ENCODE measurements around a stretch of chr17.

GRCh38 chr17:76531268-76531724, 6.2 kb downstream of the CYGB start:
- RRBS = 93% methylated on average over 5 of the region's 22 CpGs
CAGE:
- cytosol, long polyA plus RNA = no peak
- long polyA plus RNA = no peak
- nucleus, long polyA plus RNA = no peak

DNA sequence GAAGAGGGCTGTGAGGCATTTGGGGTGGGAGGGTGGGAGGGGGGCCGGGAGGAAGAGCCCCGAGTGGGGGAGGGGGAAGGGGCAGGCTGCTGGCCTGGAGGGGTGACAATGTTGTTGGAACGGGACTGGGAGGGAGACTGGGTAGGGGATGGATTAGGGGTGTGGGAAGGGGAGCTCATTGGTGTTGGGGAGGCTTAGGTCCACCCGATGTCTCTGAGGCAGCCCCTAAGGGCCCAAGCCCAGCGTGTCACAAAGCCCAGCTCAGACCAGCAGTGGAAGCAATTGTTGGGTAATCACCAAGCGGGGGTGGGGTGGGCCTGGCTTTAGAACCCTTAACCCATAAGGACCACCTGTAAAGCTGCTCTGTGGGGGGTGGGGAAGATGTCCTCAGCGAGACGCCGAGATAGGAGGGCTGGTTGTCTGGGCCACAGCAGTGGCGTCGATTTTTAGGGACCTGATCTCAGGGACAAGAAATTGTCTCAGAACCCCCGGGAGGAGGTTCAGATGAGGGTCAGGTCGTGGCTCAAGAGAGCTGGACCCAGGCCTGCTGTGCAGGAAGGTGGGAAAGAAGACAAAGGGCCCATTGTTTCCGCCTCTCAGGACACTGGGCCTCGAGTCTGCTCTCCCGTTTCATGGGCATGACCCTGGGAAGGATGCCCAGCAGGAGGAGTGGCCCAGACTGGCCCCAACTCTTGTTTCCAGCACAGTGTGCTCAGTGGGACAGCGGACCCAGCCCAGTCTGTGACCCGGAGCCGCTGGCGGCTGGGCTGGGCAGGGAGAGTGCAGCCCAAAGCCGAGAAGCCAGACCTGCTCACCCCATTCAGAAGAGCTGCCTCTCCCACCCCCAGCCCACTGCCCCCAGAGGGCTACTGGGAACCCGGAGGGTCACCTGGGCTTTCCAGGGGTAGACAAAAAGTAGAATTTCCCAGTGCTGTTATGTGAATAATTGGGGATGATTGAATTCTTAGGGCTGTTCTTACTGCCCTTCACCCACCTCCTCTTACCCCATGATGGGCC, 15.9 kb downstream of the ST6GALNAC2 start:
- RRBS = 100% methylated on average over 1 of the region's 22 CpGs
CAGE:
- cytosol, long polyA plus RNA = no peak
- long polyA plus RNA = no peak
- nucleus, long polyA plus RNA = no peak

DNA sequence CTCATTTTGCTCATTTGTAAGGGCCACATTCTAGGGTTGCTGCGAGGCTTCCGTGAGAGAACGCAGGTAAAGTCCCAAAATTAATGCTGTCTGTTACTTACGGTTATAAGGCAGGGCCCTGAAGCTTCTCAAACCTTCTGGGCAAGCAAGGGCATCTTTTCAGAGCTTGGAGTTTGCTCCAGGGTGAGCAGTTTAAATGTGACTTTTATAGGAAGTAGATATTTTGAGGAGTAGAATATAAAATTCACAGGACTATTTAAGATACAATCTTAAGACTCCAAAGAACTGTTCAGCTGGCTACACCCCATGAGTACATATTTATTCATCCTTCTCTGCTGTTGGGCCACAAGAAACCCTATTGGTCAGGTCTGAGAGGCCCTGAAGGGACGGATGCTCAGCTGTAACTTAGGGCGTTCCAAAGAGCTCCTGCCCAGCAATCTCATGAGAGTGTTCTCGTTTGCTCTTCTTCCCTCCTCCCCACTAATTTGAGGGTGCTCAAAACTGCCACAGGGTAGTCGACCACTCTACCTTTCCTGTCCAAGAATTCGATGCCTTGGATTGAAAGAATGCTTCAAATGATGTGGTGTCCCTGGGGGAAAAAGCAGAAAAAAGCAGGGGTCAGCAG, 7.3 kb downstream of the ST6GALNAC2 start:
- RRBS = no CpG with 5 or more reads among the region's 9 CpGs
CAGE:
- cytosol, long polyA plus RNA = no peak
- long polyA plus RNA = no peak
- nucleus, long polyA plus RNA = no peak

- RRBS = no CpG with 5 or more reads among the region's 17 CpGs
CAGE:
- cytosol, long polyA plus RNA = no peak
- long polyA plus RNA = no peak
- nucleus, long polyA plus RNA = no peak
Observed at GRCh38 chr17:76586632-76587390, 1.2 kb upstream of the ST6GALNAC2 start.

- RRBS = no CpG with 5 or more reads among the region's 2 CpGs
CAGE:
- cytosol, long polyA plus RNA = no peak
- long polyA plus RNA = no peak
- nucleus, long polyA plus RNA = no peak
Observed at GRCh38 chr17:76598063-76598600, 12.5 kb upstream of the ST6GALNAC2 start.

DNA sequence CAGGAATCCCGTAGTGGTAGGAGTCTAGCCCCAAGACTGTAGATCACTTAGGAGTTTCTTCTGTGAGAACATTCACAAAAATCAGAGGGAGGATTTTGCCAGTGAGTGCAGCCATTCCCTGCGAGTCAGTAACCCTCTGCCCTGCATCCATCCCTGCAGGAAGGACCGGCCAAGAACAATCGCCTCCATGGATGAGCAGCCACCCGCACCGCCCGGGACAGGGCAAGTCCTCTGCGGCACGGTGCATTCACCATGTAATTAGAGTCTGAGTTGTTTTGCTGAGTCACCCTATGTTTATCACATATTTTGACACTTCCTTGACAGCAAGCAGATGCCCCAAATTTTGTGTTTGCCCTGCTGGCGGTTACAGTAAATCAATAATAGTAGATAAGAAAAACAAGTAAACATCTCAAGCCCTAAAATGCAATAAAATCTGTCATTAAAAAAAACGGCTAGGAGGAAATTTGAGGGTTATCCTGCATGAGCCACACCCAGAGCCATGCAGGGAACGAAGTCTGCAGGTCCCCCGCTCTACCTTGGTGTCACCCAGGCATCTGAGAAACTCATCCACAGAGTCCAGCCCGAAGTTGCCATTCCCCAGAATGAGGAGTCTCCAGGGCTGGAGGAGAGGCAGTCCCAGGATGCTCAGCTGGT, 16.3 kb upstream of the ST6GALNAC1 start:
- RRBS = 63% methylated on average over 5 of the region's 14 CpGs
CAGE:
- cytosol, long polyA plus RNA = no peak
- long polyA plus RNA = no peak
- nucleus, long polyA plus RNA = no peak

DNA sequence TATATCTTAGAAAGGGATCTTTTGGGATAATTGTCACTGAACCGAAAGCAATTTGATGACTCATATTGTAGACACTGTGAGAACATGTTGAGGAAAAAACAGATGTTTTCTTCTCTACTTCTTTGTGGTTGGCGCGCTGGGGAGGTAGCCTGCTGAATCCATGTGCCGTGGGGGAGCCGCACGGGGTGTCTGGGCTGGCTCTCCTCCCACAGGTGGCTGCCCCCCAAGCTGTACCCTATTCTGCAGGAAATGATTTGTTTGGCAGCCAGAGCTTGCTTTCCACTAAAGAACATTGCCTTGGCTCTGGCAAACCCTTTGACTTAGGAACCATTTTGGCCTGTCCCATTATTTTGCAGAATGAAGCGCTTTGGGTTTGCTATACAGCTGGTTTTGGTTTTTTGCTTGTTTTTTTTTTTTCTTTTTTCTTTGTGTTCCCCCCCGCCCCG, 53.5 kb downstream of the MFSD11 start:
- RRBS = no CpG with 5 or more reads among the region's 9 CpGs
CAGE:
- cytosol, long polyA plus RNA = no peak
- long polyA plus RNA = no peak
- nucleus, long polyA plus RNA = no peak

DNA sequence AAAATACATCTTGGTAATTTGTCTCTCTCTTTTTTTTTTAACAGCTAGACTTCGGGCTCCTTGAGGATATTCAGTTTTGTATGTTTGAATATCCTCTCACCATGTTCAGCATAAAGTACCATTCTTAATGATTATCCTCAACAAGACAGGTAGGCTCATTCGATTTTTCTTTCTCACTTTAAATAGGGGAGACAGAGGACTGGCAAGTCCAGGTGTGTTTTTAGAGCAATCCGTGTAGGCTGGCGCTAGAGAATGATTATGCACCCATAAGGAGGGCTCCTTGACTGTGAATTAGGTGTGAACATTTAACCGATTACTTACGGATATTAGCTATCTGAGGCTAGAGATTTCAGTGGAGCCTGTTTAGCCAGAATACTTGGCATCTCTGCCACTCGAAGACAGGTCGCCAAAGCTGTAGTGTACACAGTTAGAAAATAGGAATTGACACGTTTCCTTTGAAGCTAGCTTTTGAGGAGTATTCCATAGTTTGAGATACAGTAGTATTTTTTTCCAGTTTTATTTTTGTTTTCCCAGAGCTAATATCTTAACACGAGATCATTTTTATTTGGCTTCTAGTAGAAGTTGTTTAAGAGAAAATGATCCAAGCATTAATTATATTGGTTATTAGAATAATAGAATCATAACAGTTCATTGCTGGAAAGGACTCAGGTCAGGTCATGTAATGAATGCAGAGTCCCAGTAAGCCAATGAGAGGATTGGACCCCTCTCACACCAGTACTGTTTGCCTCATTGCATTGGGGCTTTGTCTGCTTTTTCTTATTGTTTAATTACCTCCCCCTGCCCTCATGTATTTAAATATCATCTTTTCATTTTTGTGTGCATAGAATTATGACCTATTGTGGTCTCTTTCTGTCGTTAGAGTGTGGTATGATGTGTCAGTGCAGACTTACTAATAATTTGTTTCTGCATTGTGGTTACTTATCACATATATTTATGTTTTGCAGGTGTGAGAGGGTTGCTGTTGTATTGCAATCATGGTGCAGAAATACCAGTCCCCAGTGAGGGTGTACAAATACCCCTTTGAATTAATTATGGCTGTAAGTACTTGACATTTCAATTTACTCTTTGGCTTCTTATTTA, 2.2 kb downstream of the SEC14L1 start:
- RRBS = no CpG with 5 or more reads among the region's 11 CpGs
CAGE:
- cytosol, long polyA plus RNA = no peak
- long polyA plus RNA = no peak
- nucleus, long polyA plus RNA = no peak

GRCh38 chr17:77169616-77170110, 28.9 kb downstream of the SEC14L1 start:
- RRBS = no CpG with 5 or more reads among the region's 3 CpGs
CAGE:
- cytosol, long polyA plus RNA = no peak
- long polyA plus RNA = no peak
- nucleus, long polyA plus RNA = no peak

DNA sequence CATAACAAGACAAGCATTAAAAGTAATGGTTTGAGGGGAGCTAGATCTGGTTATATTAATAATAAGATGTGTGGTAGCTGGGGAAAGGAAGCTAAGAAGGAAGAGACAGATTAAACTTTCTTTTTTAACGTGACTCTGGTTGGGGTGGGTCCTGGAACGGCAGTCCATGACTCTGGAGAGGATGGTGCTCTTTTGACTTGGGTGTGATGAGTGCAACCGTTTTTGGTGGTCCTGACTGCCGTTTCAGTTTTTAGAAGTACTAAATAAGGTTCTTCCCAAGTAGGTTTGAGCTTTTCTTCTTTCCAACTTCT, 29.3 kb downstream of the SEC14L1 start:
- RRBS = no CpG with 5 or more reads among the region's 4 CpGs
CAGE:
- cytosol, long polyA plus RNA = no peak
- long polyA plus RNA = no peak
- nucleus, long polyA plus RNA = no peak

DNA sequence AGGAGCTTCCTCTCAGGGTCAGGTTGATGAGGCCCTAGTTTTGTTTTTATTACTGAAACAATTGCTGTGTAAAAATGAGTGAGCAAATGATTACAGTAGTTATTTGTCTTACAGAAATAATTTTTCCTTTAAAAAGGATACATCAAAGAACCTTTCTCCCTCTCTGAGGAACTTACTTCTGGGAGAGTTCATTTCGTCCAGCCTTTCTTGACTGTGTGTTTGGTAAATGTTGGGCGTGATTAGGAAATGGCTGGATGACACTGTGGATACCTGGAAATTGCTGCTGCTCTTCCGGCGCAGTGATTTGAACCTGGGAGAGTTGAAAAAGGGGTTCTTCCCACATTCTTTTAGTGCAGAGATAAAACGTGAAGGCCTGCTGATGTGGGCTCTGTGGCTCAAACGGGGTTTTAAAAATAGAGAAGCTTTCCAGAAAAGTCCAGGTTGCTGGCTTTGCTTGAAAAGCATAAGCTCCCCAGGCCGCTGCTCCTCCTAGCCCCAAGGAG, 41.7 kb downstream of the SEC14L1 start:
- RRBS = no CpG with 5 or more reads among the region's 7 CpGs
CAGE:
- cytosol, long polyA plus RNA = no peak
- long polyA plus RNA = no peak
- nucleus, long polyA plus RNA = no peak

- RRBS = no CpG with 5 or more reads among the region's 14 CpGs
CAGE:
- cytosol, long polyA plus RNA = no peak
- long polyA plus RNA = no peak
- nucleus, long polyA plus RNA = no peak
Observed at GRCh38 chr17:77210101-77210797, 69.5 kb downstream of the SEC14L1 start.

- RRBS = no CpG with 5 or more reads among the region's 27 CpGs
CAGE:
- cytosol, long polyA plus RNA = no peak
- long polyA plus RNA = no peak
- nucleus, long polyA plus RNA = no peak
Observed at GRCh38 chr17:77280307-77280836, 927 bp upstream of the SEPTIN9 start.

DNA sequence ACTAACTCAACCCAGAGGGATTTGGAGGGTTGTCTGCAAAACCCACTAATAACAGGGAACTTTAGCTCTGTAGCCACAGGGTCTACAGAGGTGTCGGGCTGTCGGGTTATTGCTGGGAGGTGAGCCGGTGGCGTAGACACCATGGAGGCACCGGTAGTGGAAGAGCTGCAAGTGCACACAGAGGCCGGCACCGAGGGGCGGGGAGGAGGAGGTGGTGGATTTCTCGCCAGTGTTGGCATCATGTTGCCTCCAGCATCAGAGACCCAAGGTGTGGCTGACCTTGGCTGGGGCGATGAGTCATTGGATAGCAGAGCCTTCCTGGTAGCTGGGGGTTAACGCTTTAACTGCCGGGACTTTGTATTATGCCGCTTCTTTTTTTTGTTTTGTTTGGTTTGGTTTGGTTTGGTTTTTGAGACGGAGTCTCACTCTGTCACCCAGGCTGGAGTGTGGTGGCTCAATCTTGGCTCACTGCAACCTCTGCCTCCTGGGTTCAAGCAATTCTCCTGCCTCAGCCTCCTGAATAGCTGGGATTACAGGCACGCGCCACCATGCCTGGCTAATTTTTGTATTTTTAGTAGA, 7.5 kb downstream of the SEPTIN9 start:
- RRBS = no CpG with 5 or more reads among the region's 16 CpGs
CAGE:
- cytosol, long polyA plus RNA = no peak
- long polyA plus RNA = no peak
- nucleus, long polyA plus RNA = no peak

GRCh38 chr17:77354305-77355176, 73.2 kb downstream of the SEPTIN9 start:
- RRBS = 85% methylated on average over 3 of the region's 27 CpGs
CAGE:
- cytosol, long polyA plus RNA = no peak
- long polyA plus RNA = no peak
- nucleus, long polyA plus RNA = no peak

DNA sequence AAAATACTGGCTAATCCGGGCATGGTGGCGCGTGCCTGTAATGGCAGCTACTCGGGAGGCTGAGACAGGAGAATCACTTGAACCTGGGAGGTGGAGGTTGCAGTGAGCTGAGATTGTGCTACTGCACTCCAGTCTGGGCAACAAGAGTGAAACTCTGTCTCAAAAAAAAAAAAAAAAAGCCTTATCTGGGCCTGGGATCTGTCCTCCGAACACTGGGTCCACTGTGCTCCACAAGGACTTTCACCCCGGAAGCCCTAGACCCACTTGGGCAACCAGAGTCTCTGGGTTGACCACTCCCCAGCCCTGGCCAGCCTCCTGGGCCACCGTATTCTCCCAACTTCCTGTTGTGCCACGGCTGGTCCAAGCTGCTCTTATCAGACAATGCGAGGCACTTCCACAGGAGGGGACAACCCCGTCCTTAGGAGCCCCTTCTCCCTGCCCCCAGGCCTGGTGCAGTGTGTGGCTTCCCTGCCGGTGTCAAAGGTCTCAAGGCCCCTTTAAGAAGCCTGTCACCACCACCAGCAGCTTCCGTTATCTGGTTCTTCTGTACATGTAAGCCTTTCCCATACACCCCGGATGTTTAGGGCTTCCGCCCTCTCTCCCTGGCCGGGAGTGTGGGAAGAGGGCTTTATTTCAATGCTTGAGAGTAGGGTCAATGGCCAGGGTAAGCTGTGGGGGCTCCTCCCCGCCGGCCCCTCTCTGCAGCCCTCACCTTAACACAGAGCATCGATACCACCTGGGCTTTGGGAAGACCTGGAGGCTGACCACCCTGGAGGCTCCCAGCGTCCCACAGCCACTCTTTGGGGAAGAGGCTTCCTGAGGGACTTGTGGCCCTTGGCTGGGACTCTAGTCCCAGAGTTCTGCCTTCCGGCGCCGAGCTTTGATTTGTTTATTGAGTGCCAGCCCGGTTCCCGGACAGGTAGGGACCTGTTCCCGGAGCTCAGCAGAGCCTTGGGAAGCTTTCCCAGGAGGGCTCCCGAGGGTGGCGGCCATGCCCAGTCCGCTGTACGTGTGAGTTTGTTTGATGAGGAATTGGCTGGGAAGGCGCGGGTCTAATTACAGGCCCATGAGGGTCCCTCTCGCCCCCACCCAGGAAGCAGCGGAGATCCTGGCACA, 172.5 kb downstream of the SEPTIN9 start:
- RRBS = 97% methylated on average over 5 of the region's 33 CpGs
CAGE:
- cytosol, long polyA plus RNA = no peak
- long polyA plus RNA = no peak
- nucleus, long polyA plus RNA = no peak

DNA sequence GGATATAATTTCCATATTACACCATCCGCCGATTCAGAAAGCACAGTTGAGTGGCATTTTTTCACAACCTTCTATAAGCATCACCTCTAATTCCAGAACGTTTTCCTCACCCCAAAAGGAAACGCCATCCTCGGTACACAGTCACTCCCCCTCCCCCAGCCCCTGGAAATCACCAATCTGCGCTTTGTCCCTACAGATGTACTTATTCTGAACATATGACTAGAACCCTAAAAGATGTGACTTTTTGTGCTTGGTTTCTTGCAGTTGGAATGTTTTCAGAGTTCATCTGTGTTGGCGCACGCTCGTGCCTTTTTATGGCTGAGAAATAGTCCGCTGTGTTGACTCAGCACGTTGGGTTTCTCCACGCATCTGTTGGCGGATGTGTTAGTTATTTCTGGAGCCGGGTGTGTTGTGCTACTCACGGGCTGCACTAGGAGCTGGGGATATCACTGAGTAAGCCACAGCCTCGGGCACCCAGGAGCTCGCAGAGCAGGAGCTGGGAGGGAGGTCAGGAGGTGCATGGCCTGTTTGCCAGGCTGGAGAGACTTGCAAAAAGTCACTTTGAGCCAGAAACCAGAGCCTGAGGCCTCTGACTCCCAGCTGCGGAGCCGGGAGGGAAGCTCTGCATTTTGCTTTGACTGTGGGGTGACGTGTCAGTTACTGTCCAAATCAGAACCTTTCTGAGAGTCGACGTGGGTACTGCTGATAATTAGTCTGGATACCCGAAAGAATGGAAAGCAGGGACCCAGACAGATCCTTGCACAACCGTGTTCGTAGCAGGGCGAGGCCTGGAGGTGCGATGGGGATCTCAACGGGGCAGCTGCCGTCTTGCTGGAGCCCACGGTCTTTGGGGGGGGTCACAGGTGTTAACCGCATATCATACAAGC, 196.1 kb downstream of the SEPTIN9 start:
- RRBS = no CpG with 5 or more reads among the region's 31 CpGs
CAGE:
- cytosol, long polyA plus RNA = no peak
- long polyA plus RNA = no peak
- nucleus, long polyA plus RNA = no peak

DNA sequence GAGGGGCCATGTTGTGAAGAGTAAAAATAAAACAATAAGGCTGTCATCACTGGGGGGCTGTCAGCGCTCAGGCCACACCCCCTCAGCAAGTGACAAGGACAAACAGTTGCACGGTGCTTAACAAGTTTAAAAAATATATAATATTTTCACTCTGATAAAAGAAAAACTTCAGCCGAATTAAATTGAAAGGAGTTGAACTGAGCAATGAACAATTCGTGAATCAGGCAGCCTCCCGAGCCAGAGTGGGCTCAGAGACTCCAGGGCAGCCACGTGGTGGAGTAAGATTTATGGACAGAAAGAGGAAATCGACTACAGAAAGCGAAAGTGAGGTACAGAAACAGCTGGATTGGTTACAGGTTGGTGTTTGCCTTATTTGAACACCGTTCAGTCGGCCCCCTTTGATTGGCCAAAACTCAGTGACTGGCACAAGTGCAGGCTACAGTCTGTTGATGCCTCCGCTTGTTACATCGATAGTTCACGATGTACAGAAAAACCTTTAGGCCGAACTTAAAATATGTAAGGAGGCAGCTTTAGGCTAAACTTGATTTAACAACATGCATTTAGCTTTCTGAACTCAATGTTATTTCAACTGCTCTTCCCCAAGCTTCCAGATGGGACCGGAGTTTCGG, 328.8 kb downstream of the SEPTIN9 start:
- RRBS = no CpG with 5 or more reads among the region's 16 CpGs
CAGE:
- cytosol, long polyA plus RNA = no peak
- long polyA plus RNA = no peak
- nucleus, long polyA plus RNA = no peak

- RRBS = no CpG with 5 or more reads among the region's 8 CpGs
CAGE:
- cytosol, long polyA plus RNA = no peak
- long polyA plus RNA = no peak
- nucleus, long polyA plus RNA = no peak
Observed at GRCh38 chr17:77666793-77667629, 291.5 kb upstream of the TNRC6C start.

- RRBS = 24% methylated on average over 3 of the region's 12 CpGs
CAGE:
- cytosol, long polyA plus RNA = no peak
- long polyA plus RNA = no peak
- nucleus, long polyA plus RNA = no peak
Observed at GRCh38 chr17:77696660-77697250, 261.7 kb upstream of the TNRC6C start.

Measured in SK-N-SH (cell line).